ENCODE measurements around a stretch of chr9.

DNA sequence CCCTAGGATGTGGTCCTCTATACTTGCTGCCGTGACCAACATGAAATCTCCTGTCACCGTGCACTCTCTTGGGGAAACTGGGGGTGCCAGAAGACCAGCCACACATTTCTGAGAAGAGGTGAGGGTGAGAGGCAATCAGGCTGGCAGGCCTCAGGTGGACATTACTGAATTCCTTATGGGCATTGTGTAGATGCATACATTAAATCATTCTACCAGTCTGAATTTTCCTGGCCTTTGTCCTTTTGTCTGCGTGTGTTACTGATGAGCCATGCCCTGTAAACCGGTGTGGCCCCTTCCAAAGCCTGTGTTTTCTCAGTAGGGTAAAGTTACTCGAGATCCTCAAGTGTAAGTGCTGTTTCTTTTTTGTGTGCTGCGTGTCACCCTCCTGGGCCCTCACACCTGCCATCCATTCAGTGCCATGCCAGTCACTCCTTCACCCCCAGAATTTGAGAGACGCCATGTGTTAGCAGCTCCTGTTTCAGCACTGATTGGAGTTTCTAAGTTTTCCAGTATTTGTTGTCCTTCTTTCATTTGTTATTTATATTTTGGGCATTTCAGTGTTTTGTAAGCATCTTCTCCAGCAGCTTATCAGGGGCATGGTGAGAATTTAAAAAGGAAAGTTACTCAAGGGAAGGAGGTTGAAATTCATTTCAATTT lies 288.3 kb downstream of the FANCC start:
- RRBS: no CpG with 5 or more reads among the region's 7 CpGs

DNA sequence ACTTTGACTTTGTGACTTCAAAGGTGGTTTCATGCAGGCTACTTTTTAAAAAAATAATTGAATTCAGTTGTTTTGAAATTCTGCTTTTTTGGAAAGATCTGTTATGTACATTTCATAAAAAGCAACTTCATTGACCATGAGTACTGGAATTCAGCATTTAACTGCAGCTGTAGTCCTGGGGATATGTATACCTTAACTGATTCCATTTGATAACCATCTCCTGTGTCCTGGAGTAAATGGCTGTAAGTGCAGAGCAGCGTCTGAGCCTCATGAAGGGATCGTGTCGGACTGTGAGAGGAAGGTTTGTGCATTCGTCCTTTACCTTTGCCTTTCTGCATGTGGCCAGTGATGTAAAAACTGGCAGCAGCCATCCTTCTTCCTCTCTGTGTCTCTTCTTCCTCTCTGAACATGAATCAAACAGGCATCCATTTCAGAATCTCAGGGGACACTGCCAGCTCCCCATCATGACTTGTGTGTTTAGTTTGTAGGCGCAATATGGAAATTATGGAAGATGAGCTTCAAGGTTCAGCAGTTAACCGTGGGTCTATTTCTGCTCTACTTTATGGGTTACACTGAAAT lies 287.1 kb downstream of the FANCC start:
- RRBS: no CpG with 5 or more reads among the region's 6 CpGs

- RRBS: no CpG with 5 or more reads among the region's 1 CpG
Measured at GRCh38 chr9:95032727-95032895, 284.9 kb downstream of the FANCC start.

DNA sequence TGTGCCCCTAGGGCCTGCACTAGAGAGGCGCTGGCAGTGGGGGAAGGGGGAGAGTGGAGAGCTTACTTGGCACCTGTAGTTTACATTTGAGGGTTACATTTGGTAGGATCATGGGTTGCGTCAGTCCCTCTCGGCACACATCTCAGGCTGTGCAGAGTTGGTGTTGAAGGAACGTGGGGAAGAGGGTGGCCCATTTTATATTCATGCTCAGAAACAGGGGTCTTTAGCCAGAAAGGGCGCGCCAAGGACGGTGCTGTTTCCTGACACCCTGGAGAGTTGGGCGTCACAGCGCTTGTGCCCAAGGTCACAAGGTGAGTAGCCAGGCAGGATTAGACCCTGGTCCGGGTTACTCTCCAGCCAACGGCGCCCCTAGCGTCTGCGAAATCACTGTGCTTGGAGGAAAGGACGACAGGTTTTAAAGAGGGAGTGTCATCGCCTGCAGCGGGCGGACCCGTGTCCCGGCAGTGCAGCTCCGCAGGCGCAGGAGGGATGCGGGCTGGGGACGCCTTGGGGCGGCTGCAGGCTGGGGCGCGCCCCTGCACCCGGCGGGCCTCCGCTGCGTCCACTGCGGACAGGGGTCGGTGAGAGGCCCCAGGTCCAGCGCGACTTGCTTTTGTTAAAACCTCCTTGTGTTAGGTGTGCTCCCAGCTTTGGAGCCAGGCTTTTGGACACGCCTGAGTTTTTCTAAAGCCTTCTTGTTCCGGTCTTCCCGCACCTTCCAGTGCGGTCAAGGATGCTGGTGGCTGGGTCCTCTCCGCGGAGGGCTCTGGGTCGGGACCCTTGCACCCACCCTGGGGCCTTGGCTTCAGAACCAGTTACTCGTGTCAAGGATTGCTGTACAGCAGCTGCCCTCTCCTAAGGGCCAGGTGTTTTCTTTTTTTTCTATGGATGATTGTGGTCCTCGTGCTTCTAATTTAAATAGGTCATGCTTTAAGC lies 272.4 kb downstream of the FANCC start:
- RRBS: 100% methylated on average over 5 of the region's 44 CpGs

DNA sequence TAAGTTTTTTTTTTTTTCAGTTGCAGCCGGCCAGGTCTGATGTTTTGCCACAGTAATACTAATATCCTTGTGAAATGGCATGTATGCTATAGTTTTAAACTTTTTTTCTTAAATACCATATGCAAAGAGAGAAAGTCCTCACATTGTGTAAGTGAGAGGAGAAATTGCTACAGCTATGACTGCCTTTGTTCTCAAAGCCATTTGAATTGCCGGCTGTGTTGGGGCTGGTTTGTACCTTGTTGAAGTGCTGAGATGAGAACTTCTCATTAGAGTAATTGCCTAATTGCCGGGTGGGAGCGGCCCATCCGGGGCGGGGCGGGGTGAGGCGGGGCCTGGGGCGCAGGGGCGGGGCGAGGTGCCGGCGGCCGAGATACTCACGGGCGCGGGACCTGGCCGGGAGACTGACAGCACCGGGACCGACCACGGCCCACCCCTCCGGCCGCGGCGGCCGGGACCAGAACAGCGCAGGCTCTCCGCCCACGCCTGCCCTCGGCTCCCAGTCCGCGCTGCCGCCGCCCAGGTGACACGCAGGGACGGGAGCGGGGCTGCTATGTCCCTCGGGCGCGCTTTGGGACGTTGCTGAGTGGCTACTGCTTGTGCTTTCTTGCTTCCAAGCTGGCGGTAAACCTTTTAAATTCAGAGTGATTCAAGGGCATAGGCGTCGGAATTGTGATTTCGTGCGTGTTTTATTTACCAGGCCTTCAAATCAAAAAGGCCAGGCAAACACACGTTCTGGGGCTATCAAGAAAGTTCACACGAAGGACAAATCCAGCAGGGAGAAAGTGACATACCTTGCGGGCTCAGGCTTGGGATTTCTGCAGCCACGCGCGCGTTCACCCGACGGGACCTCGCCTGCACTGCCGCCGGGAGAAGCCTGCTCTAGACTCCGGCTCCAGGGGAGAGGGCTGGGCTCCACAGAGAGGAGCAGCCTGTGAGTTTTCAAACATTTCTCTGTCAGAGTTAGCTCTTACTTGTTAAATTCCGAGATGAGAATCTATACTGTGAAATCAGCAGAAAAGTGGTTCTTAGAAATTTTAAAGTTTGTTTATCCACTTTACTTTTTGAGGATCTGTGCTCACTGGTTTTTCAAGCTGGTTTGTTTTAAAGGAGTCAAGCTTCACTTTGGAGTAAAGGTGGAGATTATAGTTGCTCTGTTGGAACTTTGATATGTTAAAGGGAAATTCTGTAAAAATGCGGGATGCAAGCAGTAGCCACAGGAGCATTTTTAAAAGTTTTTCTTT lies 269.0 kb downstream of the FANCC start:
- RRBS: 12% methylated on average over 14 of the region's 61 CpGs

DNA sequence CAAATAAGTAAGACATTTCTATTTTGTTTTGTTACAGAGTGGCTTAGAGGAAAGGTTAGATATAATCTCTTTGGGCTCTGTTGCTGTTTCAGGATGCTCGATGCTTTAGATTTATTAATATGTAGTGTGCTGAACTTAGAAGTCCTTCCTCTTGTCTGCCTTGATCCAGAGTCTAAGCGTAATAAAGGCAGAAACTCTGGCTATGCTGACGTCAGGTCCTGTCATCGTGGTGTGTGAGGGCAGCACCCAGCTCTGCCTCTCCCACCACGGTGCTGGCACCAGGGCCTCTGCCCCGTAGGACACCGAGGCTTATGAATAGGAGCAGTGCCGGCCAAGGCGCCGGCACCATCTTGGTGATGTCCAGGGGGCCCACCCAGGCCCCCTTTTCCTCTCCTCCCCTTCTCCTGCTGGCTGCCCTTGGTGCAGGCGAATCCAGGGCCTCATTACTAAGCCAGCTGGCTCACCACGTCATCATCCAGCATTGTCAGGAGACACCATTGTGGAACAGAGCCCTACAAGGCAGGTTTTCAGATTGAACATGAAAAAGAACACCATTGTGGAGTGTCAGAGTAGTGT lies 252.3 kb downstream of the FANCC start:
- RRBS: no CpG with 5 or more reads among the region's 12 CpGs

DNA sequence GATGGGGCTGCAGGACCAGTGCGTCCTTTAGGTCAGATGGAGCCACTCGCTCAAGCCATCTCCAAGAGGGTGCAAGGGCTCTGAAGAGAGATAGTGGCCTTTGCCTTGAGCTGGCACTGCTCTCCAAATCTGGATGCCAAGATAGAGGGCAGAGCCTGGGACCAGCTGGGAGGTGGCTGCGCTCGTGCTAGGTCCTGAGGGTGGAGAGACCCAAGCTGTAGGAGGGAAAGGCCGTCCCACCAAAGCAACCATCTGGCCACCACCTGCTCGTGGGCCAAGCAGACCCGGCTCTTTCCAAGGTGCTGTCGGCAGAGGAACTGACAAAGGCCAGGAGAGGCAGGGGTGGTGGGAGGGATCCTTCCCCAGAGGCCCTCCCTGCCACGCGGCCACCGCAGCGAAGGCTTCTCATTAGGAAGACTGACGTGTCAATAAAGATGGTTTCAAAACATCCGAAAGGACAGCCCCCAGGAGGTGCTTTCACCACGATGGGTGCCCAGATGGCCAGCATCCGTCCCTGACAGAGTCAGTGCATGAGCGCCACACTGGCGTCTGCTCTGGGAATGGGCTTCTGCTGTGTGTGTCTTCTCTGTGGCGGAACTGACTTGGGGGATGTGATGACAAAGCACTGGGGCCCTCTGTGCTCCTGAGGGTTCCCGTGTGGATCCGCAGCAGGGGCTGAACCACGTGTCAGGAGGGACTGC lies 213.5 kb downstream of the FANCC start:
- RRBS: no CpG with 5 or more reads among the region's 22 CpGs

- RRBS: no CpG with 5 or more reads among the region's 6 CpGs
Measured at GRCh38 chr9:95409856-95410421, 92.4 kb upstream of the FANCC start.

- RRBS: no CpG with 5 or more reads among the region's 7 CpGs
Measured at GRCh38 chr9:95588731-95589402, 79.8 kb upstream of the PTCH1 start.

DNA sequence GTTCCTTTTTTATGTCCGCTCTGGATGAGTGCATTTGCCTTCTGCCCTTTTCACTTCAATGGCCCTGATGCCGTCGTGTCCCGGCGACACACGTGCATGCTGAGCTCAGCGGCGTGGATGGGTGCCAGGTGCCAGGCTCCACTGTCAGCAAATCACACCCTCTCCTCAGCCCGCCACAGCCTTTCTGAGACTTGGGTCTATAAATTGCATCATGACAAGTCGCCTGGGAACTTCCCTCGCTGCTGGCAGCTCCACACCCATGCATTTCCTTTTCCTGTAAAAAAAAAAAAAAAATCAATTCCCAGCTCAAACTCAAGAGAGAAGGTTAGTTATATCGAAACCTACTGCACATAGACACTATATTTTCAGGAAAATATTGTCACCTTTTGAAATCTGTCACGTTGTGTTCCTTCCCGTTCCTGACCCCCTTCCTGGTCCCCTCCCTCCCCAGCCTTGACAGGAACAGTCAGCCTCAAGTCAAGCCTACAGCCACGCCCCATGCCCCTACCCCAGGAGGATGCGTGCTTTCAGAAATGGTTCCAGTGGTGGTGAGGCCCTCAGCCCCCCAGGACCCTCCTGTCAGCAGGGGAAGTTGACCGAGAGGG lies 117.9 kb upstream of the PTCH1 start:
- RRBS: 96% methylated on average over 4 of the region's 17 CpGs

GRCh38 chr9:95640297-95640760 lies 131.3 kb upstream of the PTCH1 start:
- RRBS: no CpG with 5 or more reads among the region's 6 CpGs

DNA sequence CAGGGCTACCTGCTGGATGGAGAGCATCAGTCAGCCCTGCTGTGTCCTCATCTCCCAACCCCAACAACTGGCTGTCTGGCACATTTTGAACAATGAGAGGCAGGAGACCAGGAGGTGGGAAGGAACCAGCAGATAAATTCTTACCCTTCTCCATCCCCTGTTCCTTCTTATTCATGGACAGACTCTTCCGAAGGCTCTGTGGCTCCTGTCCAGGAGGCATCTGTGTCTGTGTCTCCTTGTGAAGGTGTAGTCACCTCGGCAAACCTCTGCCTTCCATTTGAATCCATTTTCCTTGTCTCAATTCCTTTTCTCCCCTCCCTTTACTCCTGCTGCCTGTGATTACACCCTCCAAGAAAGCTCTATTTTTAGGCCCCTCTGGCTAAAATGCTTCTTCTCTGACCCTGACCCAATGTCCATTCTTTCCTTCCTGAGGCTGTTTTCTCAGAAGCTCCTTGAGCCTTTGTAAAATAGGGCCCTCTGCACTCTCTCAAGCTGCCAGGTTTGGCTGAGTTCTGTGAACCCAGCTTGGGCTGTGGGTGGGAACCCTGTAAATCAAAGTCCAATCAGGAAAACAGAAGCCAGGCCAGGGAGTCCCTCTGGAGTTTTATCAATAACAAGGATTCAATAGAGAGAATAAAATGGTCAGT lies 43.9 kb upstream of the ERCC6L2 start:
- RRBS: no CpG with 5 or more reads among the region's 2 CpGs

DNA sequence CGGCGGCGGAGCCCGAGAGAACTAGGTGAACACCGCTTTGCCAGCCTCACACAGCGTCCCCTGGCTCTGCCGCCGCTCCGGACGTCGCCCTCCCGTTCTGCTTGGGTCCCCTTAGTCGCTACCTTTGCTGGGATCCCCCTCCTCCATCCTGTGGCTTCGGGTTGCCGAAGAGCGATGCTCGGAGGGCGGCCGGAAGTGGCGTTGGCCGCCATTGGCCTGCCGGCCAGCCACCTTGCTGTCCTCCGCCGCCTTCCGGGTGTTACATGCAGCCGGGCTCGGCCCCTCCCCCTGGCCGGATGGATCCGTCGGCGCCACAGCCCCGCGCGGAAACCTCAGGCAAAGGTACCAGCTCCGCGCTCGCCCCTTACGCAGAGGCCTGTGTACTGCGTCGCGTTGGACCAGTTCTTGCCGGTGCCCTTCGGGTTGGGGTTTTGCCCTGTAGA lies 273 bp downstream of the ERCC6L2 start:
- RRBS: 4% methylated on average over 19 of the region's 43 CpGs

- RRBS: no CpG with 5 or more reads among the region's 5 CpGs
Measured at GRCh38 chr9:95981604-95982164, 106.2 kb downstream of the ERCC6L2 start.

- RRBS: no CpG with 5 or more reads among the region's 6 CpGs
Measured at GRCh38 chr9:96013944-96014484, 138.5 kb downstream of the ERCC6L2 start.

DNA sequence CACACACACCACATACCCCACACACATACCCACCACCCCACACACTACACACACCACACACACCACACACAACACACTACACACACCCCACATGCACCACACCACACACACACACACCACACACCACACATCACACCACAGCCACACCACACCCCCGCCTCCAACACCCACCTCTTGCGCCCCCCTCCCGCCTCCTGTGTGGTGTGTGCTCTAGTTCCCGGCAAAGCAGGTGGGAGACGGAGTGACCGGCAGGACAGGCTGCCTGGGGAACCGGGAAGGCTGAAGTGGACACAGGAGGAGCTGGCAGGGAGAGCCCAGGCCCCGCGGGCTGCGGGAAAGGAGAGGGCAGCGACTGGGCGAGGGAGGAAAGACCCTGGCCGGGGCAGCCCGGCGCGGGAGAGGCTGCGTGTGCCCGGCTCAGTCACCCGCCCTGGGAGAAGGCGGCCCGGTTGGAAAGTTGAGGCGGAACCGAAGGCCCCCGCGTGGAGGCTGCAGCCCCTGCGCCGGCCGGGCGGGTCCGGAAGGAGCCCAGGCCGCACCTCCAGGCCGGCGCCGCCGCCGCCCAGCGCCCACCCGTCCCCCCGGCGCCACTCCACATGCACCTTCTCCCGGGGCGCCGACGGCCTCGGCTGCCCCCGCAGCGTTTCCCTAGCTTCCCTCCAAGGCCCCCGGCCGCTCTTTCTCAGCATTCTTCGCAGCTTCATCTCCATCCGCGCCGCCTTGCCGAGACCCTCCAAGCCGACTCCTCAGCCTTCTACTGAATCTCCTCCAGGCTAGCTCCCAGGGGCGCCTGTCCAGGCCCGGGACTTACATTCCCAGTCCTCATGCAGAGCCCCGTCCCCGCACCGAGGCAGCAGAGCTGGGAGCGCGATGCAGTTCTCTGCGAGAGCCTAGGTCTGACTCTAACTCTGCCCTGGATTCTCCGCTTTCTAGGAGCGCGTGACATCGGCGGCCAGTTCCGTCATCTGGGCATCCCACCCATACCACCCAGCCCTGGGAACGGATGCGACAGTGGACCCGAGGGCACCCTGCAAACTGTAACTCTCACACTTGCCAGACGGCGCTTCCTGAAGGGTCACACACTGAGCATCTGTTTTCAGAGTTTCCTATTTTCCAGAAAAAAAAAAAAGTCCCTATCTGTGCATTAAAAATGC lies 151.9 kb downstream of the ERCC6L2 start:
- RRBS: 95% methylated on average over 23 of the region's 74 CpGs

GRCh38 chr9:96246222-96246583 lies 55.8 kb downstream of the HSD17B3 start:
- RRBS: no CpG with 5 or more reads among the region's 7 CpGs

- RRBS: no CpG with 5 or more reads among the region's 2 CpGs
Measured at GRCh38 chr9:96377251-96377710, 6.2 kb downstream of the SLC35D2 start.

DNA sequence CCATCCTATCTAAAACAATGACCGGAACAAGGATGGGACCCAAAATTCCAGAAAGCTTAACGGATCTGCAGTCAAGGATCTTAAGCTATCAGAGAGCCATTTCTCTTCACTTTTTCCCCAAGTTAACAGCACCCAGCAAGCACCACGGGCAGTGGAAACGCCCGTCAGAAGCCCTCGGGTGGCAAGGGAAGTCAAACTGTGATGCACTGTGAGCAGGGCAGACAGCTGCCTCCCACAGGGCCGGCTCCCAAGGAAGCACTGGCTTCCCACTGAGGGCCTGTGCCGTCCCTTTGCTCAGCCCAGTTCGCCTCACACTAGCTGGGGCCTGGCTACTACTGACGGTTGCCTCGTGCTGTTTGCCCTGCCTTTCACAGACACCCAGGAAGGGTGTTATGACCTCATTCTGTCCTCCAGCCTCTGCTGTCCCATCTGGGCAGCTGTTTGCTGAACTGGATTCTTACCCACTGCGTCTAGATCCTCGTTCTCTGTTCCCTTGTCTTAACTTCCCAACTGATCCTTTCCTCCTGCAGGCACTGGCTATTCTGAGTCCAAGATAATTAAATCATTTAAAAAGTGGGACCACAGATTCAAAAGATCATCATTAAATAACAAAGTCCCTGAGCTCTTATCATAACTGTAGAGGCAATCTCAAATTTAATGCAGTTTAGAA lies 62.5 kb downstream of the CDC14B start:
- RRBS: no CpG with 5 or more reads among the region's 13 CpGs

GRCh38 chr9:96566125-96566484 lies 53.5 kb downstream of the CDC14B start:
- RRBS: no CpG with 5 or more reads among the region's 4 CpGs